ENCODE measurements around the gene SNAP29.

DNA sequence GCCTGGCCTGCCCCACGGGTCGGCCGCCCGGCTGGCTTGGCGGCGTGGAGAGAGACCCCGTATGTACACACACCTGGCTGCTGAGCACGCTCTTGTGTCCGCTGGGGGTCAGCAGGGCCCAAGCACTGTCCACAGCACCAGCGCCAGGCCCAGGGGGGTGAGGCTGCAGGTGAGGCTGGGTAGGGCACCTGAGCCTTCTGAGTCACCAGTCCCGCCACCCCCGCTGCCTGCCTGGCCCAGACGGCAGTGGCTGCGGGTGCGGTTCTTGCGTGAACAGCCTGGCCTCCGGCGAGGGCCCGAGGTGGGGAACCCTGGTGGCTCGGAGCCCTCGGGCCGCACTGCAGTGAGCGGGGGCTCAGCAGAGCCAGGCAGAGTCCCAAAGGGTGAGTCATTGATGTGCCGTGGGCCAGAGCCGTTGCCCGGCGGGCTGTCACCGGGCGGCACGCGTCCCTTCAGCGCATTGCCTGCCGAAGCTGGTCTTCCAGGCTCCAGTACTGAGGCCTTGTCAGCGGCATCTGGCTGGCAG lies 26.5 kb downstream of the RTN4R start:
- PRO-cap, result no peak

DNA sequence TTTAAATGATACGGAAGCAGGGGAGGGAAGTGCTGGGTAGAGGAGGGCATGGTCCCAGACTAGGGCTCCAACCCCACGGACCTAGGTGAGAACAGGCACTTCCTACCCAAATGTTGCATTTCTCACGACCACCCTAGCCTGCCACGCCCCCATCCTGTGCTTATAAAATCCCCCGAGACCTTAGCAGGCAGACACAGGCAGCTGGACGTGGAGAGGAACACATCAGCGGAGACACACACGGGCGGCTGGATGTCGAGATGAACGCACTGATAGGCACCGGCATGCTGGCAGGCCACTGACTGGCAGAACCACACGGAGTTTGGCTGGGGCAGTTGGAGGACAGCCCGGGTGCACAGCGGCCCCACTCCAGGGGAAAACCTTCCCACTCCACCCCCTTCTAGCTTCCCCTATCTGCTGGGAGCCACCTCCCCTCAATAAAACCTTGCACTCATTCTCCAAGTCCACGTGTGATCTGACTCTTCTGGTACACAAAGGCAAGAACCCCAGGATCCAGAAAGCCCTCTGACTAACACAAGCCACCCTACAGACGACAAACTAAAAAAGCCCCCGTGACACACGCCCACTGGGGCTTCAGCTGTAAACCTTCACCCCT lies 18.9 kb upstream of the RTN4R start:
- PRO-cap, result no peak

DNA sequence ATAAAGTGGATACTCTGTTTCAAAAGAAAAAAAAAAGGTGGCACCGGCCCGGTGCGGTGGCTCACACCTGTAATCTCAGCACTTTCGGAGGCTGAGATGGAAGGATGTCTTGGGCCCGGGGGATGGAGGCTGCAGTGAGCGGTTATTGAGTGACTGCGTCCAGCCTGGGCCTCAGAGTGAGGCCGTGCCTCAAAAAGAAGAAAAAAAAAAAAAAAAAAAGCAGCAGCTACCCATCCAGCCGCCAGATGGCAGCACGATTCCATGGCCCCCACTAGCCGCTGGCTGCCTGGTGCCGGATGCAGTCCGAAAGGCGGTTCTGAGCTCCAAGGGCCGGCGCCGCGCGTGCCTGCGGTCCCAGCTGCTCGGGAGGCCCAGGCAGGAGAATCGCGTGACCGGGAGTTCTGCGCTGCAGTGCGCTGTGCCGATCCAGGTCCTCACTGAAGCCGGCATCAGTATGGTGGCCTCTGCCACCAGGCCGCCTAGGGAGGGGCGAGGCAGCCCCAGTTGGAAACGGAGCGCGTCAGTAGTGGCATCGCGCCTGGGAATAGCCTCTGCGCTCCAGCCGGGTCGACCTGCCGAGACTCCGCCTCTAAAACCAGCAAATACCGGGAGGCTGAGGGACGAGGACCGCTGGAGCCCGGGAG lies 19.4 kb downstream of the SCARF2 start:
- PRO-cap, result no peak

DNA sequence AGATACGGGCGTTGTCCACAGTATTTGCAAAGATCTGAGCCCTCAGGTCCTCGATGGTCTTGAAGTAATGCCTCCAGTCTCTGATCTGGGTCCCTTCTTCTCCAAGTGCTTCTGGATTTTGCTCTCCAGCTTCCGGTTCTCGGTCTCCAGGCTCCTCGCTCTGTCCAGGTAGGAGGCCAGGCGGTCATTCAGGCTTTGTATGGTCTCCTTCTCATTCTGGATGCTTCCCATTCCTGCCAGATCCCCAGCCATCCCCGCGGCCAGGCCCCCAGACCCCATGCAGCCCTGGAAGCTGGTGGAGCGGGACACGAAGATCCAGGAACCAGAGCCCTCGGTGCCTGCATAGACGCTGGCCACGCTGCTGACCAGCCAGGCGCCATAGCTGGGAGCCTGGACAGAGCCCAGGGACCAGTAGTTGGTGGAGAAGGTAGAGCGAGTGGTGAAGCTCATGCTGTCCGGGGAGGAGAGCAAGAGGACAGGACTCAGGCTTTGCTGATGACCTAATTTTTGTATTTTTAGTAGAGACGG lies 11.9 kb downstream of the KLHL22 start:
- PRO-cap, result no peak

- PRO-cap, result no peak
Measured at GRCh38 chr22:20565062-20566018, 57.9 kb downstream of the MED15 start.

- PRO-cap, result no peak
Measured at GRCh38 chr22:20587464-20587952, 80.1 kb downstream of the MED15 start.

DNA sequence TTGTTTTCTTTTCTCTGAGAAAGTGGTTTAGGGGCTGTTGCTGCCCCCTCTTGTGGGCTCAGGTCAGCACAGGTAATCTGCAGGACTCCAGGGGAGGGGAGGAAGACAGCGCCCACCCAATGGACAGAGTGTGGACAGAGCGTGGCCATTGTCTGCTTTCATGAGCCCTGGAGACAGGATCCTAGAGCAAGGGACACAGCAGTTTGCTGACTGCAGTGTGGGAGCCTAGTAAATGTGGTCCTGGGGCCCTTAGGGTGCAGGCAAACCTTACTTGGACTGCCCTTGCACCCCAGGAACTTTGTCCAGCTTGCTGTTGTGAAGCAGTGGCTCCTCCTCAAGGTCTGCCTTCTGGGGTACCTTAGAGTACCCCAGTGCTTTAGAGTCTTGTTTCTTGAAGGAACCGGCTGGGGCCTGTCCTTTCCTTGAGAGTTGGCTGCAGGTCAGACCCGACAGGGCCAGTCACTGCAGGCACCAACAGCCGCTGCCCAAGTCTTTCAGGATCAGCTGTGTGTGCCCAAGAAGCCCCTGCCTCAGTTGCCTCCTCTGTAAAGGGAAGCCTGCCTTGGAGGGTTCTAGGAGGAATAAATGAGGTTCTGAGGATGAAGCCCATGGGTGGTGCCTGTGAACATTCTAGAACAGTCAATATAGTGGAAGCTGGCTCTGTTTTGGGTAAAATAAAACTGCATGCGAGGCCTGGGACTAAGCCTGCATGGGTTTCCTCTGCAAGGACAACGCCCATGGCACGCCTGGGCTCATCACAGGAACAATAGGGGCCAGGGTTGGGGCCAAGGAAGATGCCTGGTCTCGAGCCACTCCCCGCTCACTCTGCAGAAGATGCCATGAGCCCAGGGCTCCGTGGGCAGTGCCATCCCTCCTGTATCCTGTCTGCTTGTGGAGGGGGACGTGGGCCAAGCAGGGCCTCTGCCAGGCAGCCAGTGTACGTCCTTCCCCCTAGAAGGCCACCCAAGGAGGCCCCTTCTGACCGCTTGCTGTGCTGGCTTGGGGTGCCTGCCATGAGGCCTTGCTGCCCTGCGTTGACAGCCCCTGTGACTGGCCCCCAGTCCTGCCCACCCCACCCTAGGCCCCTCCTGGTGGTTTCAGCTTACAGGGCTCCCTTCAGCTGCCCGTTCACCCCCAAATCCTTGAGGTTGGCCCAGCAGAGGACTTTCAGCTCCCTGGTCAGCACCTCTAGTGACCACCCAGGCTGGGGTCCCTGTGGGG lies 81.5 kb downstream of the MED15 start:
- PRO-cap, result no peak

- PRO-cap, result no peak
Measured at GRCh38 chr22:20701861-20702433, 72.0 kb upstream of the SERPIND1 start.

- PRO-cap, result no peak
Measured at GRCh38 chr22:20710490-20711113, 63.3 kb upstream of the SERPIND1 start.

- PRO-cap, result no peak
Measured at GRCh38 chr22:20729095-20730029, 44.6 kb upstream of the SERPIND1 start.

DNA sequence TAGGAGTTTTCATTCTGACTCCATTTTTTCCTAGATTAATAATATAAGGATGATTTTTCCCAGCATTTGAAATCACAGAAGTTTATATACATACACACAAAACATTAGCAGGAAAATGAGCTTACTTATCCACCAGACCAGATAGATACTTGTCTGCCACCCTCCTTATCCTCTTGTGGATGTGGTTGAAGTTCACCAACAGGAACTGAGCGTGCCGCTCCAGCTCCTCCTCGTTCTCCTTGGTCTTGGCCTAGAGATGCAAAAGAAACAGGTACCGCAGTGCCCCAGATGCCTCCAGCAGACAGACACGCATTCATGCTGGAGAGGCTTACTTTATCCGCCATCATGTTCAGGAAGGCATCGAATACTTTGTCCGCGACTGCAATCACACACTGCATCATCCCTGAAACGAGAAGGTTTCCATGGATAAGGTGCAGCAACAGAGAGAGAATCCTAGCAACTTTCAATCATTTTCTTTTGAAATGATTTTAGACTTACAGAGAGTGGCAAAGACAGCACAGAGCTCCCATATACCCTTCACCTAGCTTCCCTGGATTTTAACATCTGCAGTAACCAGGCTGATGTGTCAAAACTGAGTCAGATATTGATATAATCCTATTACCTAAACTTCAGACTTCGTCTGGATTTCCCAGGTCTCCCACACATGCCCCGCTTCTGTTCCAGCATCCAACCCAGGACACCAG lies 21.0 kb upstream of the SERPIND1 start:
- PRO-cap, result no peak

GRCh38 chr22:20772018-20772477 lies 1.9 kb upstream of the SERPIND1 start:
- PRO-cap, result no peak

- PRO-cap, result no peak
Measured at GRCh38 chr22:20857533-20858194, 947 bp downstream of the PI4KA start.

DNA sequence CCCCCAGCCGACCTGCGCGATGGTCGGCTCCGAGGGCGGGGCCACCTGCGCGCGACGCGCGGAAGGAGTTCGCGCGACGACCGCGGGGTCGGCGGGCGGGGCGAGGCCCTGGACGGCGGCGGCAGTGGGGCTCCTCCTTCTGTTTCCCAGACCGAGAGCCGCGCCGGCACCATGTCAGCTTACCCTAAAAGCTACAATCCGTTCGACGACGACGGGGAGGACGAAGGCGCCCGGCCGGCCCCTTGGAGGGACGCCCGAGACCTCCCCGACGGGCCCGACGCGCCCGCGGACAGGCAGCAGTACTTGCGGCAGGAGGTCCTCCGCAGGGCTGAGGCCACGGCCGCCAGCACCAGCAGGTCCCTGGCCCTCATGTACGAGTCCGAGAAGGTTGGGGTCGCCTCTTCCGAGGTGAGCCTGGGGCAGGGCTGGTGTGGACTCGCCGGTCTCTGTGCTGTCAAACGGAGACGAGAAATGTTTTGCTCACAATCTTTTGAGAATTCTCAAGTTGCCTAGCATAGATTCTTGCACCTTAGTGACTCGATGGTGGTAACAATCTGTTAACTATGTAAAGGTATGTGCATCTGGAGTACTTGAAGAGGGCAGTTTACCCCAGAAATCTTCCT lies at the start of gene SNAP29:
TSS of gene SNAP29 (plus strand) at position 68 of the 623 bp plus-strand sequence.
- PRO-cap, result bidirectional peak, plus-strand start at position 94 of the sequence, minus-strand start outside the sequence

GRCh38 chr22:20885226-20886062 lies 26.6 kb downstream of the SNAP29 start:
- PRO-cap, result no peak

DNA sequence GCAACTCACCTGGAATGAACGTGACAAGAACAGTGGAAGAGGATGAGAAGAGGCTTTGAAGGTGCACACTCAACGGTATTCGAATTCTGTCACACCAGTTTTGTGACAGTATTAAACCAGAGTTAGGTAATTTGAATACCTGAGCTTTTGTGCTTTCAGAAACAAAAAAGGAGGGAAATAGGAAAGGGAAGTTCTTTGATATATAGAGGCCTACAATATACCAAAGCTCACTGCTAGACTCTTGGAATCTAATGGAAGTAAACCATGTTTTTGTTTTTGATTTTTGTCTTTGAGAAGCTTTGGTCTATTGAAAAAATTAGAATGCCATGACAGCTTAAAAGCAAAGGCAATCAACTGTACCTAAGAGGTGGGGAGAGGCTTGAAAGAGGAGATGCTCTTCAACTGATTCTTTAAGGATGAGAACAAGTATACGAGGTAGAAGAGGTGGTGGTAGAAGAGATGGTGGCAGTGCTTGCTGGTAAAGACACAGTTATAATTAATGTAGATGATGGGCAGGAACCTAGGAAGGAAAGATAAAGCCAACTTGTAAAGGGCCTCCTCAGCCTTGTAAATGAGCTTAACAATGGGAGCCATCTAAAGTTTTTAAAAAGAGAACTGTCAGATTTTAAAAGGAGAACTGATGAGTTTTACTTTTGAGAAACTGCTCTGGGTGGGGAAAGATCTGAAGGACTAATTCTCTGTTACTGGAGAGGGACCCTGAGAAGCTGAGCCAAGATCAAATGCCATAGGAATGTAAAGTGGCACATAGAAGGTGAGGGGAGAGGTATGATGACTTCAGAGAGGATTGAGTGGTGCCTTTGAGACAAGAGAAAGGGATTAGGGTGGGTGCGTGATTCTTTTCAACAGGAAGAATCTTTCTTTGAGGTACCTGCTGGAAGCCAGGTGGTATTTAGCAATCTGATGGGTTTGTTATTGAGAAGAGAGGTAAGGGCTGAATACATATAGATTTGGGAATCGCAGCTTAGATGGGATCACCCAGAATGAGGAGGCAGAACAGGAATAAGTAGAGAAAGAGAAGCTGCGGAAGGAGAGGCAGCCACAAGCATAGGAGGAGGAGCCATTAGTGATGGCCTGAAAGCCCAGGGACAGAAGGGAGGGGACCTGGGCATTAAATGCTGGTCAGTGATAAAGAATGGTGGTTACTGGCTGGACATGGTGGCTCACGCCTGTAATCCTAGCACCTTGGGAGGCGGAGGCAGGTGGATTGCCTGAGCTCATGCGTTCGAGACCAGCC lies 8.9 kb downstream of the CRKL start:
- PRO-cap, result no peak

DNA sequence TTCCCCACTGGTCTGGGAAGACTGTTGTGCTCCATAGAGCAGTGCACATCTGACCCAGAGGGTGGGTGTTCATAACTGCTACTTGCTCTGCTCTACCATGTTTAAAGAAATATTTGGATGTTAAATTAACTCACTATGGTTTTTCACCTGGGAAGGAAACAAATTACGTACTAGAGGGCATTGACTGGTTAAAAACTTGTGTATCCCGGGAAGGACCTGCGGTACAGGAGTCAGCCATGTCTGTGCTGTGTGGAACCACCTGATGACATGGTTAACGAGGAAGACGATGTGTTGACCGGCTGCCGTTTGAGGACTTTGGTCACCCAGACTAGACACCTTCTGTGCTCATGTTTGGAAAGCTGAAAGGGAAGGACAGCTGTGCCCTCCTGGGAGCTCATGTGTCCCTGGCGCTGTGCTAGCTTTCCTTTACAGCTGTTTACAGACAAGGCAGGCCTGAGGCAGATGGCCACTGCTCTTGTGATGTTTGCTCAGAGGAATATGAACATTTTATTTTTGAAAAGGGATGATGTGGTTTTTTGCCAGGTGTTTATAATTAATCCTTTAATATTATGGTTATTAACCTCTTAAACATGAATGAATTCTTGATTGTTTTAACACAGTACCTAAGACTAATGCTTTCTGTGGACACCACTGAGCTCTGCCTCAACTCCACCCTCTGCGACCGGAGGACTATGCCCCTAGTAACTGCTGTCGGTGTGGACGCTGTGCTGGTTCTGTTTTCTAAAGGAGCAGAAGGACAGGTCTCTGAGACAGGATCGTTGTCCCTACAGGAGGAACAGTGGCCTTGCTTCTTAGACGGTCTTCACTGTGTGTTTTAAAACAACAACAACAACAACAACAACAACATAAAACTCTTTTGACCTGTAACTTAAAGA lies 14.2 kb upstream of the AIFM3 start:
- PRO-cap, result no peak

- PRO-cap, result no peak
Measured at GRCh38 chr22:20998115-20999199, 3.5 kb downstream of the THAP7 start.

DNA sequence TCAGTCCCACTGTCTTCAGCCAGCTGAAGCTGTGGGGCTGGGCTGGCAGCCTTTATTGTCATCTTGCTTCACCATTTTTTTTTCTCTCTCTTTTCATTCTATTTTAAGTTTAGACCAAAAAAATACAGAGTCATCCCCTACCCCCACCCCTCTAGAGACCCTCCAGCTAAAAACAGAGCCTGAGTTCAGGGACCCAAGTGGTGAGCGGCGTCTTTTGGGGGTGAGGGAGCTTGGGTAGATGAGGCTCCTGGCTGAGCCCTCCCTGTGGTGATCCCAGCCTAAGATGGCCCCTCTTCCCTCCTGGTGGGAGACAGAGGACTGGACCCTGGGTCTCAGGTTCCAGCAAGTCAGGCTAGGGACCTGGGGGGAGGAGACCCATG lies 18.7 kb upstream of the TMEM191C start:
- PRO-cap, result no peak

- PRO-cap, result no peak
Measured at GRCh38 chr22:21457202-21457866, 9.9 kb upstream of the TMEM191C start.